Left lobe of liver (tissue), 1 donor: ENCODE measurements around a stretch of chr11.

DNA sequence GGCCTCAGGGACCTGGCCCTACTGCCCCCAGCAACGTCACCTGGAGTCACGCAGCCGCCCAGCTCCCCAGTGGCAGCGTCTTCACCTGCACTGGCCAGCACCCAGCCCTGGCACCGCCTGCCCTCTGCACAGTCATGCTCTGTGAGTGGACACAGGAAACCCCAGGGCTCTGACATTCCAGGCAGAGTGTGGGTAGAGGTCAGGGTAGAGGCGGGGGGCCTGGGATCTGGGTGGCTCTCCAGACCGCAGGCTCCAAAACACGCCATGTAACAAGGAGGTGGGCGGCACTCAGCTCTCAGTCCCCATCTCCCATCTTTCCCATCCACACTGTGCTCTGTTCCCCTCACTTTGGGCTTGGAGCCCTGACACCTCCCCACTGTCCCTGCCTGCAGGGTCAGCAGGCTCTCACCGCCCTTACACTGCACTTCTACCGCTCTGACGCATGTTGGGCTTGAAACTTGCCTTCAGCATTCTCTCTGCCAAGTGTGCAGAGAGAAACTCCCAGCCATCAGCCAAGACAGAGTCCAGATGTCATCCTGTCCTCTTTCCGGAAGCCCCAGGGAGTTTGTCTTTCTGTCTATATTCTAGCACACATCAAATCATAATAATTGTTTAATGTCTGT, 5.3 kb downstream of the VSIG10L2 start:
- PRO-cap: no peak

DNA sequence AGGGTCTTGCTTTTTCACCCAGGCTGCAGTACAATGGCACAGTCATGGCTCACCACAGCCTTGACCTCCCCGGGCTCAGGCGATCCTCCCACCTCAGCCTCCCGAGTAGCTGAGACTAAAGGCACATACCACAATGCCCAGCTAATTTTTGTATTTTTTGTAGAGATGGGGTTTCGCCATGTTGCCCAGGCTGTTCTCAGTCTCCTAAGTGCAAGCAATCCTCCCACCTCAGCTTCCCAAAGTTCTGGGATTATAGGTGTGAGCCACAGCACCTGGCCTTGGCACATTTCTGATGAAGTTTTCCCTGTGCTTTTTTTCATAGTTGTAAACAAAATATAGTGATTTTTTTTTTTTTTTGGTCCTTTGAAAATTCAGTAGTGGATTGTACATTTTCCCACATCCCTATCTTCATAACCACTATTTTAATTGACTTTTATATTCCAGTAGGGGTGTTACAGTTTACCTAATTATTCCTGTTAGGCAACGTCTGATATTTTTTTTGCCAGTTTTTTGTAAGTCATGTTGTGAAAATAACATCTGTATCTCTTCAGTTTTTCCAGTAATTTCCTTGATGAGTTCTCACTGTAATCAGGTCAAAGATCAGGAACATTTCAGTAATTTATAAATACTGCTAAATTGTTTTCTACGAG, 8.5 kb downstream of the SRPRA start:
- PRO-cap: no peak

DNA sequence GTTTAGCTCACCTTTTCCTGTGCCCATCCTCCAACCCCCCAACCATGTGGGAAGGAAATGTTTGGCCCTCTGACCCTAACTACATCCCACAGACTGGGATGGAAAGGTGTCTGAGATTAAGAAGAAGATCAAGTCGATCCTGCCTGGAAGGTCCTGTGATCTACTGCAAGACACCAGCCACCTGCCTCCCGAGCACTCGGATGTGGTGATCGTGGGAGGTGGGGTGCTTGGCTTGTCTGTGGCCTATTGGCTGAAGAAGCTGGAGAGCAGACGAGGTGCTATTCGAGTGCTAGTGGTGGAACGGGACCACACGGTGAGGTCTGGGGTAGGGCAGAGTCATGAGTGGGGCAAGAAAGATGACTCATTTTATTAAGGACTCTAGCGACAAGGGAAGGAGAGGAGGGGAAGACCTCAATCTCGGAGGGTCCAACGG, 2.4 kb downstream of the FOXRED1 start:
- PRO-cap: no peak

- PRO-cap: no peak
Measured at GRCh38 chr11:126317625-126318607, 14.1 kb downstream of the DCPS start.

DNA sequence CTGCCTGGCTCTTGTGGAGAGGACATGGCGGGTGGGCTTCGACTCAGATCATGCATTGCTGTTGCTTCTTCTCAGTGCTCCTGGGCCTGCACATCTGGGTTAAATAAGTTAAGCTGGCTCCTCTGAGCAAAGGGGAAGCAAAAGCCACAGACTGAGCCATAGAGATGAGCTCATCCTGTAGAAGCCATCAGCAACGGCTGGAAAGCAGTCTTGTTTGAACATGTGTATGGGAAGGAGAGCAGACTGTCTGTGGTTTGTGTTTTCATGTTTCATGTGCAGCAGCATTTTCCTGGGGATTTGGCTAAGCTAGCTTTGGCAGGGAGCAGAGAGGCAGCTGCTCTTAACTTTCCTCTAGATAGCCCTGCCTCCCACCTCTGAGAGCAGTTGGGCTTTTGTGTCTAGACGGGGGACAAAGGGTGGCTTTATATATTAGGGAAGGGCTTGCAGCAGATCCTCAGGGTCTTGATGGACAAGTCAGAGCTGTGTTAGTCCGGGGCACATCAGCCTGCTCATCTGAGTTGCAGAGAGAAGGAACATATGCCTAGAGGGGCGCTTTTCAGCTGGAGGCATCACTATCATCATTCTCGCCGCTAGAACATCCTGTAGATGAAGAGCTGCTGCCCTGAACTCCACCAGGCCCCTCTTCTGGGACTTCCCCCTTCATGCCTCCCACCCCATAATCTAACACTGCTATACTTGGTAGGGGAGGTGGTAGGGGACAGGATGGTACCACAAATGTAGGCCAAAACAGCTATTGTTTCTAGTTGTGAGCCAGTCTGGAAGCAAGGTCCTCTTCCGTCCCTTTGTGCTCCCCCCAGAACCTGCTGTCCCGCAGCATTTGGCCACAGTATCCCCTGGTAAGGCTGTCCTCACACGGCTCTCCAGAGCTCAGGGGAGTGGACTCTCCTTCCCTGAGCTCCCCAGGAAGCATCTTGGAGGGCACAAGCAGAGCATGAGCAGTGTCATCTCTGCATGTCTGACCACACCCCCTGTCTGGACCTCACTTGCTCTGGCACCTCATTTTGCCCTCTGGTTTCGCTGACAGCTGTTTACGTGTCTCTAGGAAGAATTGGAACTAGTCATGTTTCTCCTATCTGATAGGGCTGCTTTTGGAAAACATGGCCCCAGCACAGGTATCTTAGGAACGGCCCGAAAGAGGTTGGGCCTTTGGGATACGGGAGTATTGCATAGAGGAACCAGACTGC, 15.2 kb downstream of the DCPS start:
- PRO-cap: no peak

DNA sequence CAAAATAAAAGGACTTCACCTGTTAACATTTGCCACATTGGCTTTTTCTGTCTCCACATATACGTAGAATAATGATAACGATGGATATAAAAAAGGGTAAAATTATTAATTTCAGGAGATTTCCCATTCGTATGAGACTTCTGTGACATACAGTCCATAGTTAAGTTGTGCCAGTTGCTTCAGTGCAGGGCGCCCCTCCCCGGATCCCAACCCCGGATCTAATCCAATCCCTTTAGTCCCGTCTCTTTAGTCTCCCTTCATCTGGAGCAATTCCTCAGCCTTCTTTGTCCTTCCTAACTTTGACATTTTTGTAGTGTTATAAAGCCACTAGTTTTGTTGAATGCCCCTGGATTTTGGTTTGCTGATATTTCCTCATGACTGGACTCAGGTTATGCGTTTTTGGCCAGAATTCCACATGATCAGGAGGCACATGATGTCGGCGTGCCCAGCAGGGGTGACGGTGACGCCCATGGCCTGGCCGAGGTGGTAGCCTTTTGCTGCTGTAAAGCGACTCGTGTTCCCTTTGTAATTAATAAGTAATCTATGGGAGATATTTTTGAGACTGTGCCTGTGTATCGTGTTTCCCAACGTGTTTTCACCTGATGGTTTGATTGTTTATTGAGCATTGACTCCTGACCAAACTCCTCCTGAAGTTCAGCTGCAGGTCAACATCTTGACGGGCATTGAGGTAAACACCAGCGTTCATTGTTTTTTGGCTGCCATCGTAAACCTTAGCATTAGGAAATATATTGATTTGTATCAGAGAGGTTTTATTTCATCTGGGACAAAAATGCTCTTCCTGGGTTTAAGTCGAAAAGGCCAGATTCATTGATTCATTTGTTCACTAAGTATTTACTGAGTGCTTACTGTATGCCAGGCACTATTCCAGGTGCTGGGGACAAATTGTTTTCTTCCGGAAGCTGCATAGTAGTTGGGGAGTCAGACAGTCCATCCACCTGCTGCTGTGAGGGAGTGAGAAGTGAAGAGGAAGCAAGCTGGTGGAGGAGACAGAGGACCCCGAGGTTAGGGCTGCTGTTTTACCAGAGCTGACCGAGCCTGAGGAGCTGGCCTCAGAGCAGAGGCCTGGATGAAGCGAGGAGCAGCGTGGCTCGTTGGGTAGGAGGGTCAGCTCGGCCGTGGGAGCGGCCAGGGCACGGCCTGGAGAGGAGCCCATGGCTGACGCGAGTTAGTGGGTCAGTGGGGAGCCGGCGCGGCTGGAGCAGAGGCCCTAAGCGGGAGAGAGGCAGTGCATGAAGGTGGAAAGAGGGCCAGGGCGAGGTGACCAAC, 23.5 kb downstream of the DCPS start:
- PRO-cap: unidirectional peak, minus-strand start at position 286 of the sequence; unidirectional peak, plus-strand start at position 930 of the sequence; bidirectional peak, plus-strand start at position 1,189 of the sequence, minus-strand start at position 1,120 of the sequence

DNA sequence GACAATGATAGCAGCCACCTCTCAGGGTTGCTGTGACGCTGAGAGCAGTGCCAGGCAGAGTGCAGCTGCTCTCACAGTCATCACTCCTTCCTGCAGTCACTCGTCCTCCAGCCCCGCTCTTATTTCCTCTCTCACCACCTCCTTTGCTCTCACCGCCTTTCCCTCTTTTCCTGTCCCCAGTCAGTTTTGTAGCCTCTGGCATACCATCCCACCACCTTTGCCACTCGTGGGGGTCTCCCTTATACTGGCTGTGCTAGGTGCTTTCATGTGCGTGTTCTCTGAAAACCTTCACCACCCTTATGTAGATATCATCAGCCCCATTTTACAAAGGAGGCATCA, 19.4 kb upstream of the ST3GAL4 start:
- PRO-cap: no peak

- PRO-cap: no peak
Measured at GRCh38 chr11:126386276-126387152, 31.0 kb downstream of the ST3GAL4 start.

GRCh38 chr11:126402949-126403824, 47.7 kb downstream of the ST3GAL4 start:
- PRO-cap: no peak

DNA sequence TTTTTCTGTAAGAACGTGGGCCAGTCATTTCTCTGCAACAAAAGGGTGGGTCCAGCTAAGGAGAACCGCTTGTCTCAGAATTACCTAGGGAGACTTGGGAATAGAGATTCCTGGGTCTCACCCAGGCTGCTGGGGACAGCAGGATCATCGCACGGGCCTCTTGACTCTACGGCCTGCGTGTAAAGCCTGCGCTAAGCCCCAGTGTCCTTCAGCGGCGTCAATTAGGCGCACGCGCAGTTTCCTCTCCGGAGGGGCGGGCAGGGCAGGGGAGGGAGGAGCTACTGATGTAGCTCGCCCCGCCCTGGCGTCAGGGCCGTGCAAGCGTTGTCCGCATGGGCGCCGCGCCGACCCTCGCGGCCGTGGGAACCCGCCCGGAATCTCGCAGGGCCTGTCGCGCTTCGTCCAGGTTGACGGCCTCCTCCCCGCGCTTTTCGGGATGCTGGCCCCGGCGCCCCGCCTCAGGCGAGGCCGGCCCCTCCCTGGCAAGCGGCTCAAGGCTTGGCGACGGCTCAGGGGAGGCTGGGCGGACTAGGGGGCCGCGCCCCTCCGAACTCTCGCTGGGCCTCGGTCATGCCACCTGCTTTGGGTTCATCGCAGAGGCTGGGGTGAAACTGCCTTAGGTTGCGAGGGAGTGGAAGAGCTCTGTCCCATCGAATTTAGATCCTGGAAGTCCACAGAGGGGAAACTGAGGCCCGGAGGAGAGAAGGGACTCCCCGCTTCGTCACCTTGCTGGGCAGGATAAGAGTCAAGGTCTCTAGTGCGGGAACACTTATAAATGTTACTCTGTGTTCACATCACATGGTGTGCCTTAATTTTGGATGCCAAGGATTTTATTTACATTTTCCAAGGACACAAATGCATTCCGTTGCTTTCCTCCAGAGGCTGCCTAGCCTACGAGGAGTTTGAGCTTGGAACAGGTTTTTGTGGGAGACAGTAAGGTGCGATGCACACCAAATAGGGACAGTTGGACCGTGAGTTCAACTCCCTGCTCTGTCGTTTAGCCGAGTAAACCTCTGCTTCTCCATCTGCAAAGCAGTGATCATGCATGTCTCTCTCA, 61.3 kb downstream of the ST3GAL4 start:
- PRO-cap: bidirectional peak, plus-strand start at position 296 of the sequence, minus-strand start at position 168 of the sequence

- PRO-cap: no peak
Measured at GRCh38 chr11:126432339-126433133, 77.0 kb downstream of the ST3GAL4 start.

DNA sequence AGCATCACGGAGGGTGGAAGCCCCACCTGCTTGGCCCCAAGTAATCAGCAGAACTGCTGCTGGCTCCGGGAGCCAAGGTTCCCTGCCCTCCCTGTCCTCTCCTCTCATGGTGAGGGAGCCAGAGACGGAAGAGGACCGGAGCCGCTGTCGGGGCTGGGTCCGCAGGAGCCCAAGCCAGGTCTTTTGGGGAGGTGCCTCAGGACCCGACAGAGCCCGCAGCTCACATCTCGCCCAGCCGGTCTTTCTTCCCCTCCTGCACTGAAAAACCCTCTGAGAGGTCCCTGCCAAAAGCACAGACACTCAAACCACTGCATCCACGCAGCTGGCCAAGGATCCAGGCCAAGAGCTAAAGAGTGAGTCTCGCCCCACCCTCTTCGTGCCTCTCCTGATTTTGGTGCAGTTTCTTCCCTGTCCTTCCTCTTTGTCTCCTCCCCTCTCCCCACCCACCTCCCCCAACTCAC, 97.2 kb downstream of the ST3GAL4 start:
- PRO-cap: no peak

GRCh38 chr11:128208022-128208324, 379.4 kb downstream of the ETS1 start:
- PRO-cap: no peak

DNA sequence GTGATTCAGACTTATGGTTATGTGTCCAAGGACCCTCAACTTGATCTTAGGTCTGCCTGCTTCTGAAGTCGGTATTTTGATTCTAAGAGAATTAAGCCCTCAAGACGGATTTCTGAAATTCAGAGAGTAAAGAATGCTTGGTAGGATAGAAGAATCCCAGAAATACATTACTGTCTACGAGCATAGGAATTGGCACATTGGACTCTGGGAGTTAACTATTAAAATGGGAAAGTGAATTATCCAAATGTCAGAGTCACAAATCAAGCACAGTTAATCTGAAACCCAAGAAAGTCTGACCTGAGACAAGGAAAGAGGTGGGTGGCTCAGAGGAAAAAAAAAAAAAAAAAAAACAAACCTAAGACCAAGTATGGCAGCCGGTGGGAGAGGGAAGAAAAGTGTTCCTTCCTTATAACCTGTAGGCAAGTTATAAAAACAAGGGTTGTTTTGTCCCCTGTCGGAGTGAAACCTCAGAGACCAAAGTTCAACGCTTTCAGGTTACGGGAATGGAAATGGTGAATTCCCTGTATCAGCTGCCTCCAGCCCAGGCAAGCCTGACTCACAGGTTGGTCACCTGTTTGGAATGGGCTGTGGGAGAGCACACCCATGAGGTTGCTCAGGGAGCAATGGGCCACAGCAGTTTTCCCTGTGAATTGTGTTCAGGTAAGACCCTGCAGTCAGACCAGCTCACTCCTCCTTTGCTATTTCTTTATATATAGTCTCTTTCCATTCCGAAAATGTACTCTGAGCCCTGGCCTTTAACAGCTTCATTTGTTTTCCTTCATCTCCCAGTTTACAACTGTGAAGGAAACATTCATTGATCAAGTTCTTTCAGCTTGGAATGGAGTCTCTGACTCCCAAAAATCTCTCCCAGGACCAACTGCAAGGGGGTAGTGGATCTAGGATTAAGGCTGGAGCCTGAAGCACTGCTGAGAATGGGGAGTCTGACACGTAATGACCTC, 138.9 kb downstream of the ETS1 start:
- PRO-cap: no peak

DNA sequence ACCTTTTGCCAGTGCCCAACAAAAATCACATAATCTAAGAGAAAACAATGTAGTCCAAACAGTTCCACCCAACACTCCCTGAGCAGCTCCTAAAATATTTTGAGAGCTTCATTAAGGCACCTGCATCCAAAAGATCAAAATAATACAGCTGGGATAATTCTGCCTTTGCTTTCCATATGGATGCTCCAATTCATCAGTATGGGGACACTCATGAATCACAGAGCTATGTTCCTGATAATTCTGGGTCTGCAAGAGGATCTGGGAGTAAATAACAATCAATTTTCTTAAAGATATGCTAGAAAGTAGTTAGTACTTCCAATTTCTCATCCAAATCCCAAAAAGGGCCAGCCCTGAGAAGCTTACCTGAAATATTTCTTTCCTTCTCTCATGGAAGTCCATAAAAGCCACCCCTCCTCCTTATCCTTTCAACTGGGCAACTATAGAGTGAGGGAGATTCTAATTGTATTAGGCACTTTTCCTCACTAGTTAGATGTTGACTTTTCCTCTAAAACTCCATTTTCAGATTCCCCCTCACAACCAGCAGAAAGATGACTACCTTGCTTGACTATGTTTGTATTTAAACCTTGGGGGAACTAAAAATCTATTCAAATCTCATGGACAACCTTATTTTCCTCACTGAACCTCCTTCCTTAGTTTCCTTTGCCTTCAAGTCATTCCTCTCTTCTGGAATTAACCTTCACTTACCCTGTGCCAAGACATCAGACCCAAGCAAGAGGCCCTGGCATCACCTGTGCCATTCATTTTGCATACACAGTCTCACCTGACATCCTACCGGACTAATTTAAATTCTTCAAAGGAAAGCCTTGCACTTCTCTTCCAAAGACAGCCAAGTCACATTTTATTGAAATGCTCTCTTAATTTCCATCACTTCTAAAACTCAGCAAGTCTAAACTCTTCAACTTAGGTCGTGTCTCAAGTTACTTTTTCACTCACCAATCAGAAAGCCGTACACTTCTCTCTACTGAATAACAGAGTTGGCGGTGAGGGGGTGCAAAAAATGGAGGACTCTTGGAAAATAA, 126.9 kb downstream of the ETS1 start:
- PRO-cap: no peak

GRCh38 chr11:128461189-128461701, 126.1 kb downstream of the ETS1 start:
- PRO-cap: no peak

GRCh38 chr11:128461702-128462764, 125.3 kb downstream of the ETS1 start:
- PRO-cap: no peak

GRCh38 chr11:128479729-128480587, 107.4 kb downstream of the ETS1 start:
- PRO-cap: no peak

GRCh38 chr11:128489089-128489563, 98.2 kb downstream of the ETS1 start:
- PRO-cap: no peak

GRCh38 chr11:128504352-128505060, 82.9 kb downstream of the ETS1 start:
- PRO-cap: no peak